A172 (cell line): ENCODE measurements around the genes PGGHG and IFITM1.

DNA sequence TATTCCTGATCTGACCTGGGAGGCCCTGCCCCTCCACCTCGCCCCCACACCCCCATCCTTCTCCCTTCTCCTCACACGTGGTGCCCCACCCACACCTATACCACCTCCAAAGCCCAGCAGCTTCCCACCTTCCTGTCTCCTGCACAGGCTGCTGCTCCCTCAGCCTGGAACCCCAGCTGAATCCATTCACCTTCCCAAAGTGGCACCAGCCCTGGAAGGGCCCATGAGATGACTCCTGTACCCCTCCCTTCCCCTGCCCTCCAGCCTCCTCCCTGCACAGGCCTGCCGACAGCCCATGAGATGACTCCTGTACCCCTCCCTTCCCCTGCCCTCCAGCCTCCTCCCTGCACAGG, 12.6 kb downstream of the SIRT3 start:
- RAMPAGE, long total RNA: no peak

- RAMPAGE, long total RNA: no peak
Observed at GRCh38 chr11:277973-278270, 285 bp upstream of the NLRP6 start.

- RAMPAGE, long total RNA: no peak
Observed at GRCh38 chr11:287569-288507, 1.1 kb upstream of the PGGHG start.

GRCh38 chr11:288885-289318, at the start of gene PGGHG:
Gene PGGHG, plus strand, starts transcription at chr11:289126.
- RAMPAGE, long total RNA: no peak

GRCh38 chr11:304310-304712, 3.3 kb upstream of the IFITM2 start:
- RAMPAGE, long total RNA: no peak

GRCh38 chr11:311695-313119, 1.6 kb upstream of the IFITM1 start:
- RAMPAGE, long total RNA: no peak

GRCh38 chr11:313564-313787, 364 bp upstream of the IFITM1 start:
- RAMPAGE, long total RNA: no peak

GRCh38 chr11:313788-314823, at the start of gene IFITM1:
Gene IFITM1, plus strand, starts transcription at chr11:314040.
- RAMPAGE, long total RNA: start-site peak on the plus strand at chr11:313989-314065, 49 and 107 reads in 2 replicates

DNA sequence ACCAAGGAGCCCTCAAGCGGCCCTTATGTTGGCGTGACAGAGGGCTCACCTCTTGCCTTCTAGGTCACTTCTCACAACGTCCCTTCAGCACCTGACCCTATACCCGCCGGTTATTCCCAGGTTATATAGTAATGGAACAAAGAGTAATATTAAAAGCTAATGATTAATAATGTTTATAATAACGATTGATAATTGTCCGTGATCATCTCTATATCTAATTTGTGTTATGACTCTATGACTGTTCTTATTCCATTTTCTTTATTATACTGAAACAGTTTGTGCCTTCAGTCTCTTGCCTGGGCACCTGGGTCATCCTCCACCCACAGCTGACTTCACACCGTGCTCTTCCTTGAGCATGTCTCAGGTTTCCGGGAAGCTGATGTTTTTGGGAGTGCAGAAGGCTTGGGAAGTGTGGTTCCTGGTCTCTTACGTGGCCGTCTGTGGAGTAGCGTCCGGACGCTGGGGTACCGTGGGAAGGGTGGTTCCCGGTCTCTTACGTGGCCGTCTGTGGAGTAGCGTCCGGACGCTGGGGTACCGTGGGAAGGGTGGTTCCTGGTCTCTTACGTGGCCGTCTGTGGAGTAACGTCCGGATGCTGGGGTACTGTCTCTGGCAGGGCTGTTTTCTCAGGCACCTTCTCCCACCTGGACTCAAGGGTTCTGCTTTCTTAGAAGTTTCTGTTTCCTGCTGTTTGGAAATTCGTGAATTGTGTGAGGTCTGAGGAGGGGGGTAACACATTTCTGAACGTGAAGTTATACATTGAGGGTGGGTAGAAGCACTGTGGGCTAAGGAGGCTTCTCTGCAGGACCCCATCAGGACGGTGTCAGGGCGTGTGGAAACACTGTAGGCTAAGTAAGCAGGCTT, 5.0 kb upstream of the IFITM3 start:
- RAMPAGE, long total RNA: no peak

GRCh38 chr11:342218-342868, 21.7 kb upstream of the IFITM3 start:
- RAMPAGE, long total RNA: no peak

DNA sequence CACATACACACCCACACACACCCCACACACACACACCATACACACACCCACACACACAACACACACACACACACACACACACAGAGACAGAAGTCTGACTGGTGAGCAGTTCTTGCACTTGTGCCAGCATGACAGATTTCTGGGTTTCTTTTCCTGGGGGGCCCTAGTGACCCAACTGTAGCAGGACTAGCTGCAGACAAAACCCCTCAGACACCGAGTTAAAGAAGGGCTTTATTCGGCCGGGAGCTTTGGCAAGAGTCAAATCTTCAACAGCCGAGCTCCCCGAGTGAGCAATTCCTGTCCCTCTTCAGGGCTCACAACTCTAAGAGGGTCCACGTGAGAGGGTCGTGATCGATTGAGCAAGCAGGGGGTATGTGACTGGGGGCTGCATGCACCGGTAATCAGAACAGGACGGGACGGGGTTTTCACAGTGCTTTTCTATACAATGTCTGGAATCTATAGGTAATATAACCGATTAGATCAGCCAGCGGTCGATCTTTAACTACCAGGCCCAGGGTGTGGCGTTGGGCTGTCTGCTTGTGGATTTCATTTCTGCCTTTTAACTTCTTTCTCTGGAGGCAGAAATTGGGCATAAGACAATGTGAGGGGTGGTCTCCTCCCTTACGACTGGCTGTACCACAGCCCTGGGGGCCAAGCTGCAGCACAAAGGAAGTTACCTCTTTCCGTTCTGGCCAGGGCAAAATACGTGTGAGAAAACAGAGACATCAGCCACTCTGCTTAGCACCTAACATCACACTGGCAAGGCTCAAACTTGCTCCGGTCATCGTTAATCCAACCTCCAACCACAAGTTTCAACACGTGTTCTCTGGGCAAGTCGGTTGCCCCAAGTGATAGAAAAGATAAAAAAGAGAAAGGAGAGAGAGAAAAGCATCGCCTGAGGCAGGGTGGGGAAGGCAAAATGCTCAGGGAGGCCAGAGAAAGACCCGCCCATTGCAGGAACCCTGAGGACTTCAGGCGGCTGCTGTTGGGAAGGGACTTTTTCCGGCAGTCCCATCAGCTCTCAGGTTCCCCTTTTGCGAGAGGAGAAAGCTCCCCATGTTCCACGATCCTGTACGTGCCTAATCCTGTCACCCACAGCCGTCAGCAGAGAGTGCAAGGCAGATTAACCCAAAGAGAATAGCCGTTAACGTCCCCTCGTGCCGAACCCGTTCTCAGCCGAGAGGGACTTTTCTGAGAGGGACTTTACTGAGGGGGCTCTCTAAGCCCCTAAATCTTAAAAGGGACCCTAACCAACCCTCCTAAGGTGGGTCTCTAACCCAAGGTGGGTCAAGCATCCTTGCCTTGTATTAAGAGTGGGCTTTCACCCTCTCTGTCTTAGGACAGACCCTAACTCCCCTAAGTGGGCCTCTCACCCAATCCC, 18.7 kb upstream of the B4GALNT4 start:
- RAMPAGE, long total RNA: no peak

DNA sequence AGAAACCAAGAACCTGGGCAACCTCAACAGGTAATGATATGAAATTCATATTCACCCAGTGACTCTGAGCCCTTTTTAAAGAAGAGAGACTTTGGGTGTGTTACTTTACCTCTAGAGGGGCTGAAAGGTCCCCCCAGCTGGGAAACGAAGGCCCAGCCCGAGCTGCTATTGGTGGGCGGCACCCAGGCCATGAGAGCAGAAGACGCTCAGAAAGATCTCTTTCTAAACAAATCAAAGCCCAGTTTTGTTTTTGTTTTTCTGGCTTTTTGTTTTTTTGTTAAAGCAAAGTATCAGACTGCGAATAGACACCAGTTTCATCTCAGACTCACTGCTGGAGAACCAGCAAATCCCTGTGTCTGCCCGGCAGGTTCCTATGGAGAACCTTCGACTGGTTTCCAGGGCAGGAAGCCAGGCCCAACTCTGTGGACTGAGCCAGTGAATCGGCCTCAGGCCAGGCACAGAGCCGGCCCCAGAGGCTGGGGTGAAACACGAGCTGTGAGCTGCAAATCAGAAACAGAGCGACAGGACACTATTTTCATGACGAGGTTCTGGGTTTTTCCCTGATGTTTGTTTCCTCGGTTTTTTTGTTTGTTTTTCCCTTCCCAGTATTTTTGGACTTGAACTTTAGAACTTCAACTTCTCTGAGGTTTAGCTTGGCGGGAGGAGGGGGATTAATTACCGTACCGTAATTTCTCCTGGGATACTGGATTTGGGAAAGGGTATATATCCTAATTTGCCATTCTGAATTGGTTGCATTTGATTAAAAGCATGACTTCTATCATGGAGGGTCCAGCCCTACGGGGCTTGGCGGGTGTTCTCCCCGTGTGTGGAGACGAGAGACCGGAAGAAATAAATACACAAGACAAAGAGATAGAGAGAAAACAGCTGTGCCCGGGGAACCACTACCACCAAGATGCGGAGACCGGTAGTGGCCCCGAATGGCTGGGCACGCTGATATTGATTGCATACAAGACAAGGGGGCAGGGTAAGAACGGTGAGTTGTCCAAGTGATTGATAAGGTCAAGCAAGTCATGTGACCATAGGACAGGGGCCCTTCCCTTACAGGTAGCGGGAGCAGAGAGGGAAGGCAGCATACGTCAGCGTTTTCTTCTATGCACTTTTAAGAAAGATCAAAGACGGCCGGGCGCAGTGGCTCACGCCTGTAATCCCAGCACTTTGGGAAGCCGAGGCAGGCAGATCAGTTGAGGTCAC, 15.8 kb upstream of the B4GALNT4 start:
- RAMPAGE, long total RNA: no peak

DNA sequence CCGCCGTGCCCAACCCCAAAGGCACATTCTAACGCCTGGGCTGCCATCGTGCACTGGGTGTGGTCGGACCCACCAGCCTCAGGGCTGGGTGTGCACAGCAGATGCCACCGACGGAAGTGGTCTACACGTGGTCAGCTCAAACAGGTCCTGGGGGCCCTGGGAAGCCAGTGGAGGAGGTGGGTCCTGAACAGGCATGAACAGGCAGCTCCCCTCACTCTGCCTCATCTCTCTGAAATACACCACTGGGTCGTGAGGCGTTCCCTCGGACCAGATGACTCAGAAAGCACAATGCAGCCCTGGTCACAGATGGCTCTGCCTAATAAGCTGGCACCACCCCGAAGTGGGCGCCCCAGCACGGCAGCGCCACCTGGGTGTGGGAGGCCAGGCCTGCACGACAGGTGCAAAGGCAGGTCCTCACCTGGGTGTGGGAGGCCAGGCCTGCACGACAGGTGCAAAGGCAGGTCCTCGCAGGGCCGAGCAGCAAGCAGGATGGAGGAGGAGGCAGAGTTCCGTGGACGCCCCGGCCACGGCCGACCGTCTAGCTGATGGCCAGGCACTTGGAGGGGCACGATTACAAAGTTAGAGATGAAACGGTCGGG, 4.9 kb upstream of the B4GALNT4 start:
- RAMPAGE, long total RNA: no peak

DNA sequence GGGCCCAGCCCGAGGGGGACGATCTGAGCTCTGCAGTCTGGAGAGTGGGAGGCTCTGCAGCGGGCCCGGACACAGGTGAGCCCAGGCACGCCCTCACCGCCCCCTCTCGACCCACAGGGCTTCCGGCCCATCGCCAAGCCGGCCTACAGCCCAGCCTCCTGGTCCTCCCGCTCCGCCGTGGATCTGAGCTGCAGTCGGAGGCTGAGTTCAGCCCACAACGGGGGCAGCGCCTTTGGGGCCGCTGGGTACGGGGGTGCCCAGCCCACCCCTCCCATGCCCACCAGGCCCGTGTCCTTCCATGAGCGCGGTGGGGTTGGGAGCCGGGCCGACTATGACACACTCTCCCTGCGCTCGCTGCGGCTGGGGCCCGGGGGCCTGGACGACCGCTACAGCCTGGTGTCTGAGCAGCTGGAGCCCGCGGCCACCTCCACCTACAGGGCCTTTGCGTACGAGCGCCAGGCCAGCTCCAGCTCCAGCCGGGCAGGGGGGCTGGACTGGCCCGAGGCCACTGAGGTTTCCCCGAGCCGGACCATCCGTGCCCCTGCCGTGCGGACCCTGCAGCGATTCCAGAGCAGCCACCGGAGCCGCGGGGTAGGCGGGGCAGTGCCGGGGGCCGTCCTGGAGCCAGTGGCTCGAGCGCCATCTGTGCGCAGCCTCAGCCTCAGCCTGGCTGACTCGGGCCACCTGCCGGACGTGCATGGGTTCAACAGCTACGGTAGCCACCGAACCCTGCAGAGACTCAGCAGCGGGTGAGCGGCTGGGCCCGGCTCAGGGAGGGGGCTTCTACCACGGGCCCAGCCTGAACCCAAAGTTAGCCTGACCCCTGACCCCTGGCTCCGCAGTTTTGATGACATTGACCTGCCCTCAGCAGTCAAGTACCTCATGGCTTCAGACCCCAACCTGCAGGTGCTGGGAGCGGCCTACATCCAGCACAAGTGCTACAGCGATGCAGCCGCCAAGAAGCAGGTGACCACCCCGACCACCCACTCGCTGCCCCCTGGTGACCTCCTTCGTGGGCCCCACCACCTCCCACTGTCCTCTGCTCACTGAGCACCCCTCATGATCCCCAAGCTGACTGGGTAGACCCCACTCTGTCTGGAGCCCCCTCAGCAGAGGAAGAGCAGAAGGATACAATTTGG, 3.1 kb downstream of the PKP3 start:
- RAMPAGE, long total RNA: no peak

GRCh38 chr11:544111-544548, 6.8 kb downstream of the LRRC56 start:
- RAMPAGE, long total RNA: no peak

GRCh38 chr11:612890-614094, 2.5 kb downstream of the IRF7 start:
- RAMPAGE, long total RNA: no peak

DNA sequence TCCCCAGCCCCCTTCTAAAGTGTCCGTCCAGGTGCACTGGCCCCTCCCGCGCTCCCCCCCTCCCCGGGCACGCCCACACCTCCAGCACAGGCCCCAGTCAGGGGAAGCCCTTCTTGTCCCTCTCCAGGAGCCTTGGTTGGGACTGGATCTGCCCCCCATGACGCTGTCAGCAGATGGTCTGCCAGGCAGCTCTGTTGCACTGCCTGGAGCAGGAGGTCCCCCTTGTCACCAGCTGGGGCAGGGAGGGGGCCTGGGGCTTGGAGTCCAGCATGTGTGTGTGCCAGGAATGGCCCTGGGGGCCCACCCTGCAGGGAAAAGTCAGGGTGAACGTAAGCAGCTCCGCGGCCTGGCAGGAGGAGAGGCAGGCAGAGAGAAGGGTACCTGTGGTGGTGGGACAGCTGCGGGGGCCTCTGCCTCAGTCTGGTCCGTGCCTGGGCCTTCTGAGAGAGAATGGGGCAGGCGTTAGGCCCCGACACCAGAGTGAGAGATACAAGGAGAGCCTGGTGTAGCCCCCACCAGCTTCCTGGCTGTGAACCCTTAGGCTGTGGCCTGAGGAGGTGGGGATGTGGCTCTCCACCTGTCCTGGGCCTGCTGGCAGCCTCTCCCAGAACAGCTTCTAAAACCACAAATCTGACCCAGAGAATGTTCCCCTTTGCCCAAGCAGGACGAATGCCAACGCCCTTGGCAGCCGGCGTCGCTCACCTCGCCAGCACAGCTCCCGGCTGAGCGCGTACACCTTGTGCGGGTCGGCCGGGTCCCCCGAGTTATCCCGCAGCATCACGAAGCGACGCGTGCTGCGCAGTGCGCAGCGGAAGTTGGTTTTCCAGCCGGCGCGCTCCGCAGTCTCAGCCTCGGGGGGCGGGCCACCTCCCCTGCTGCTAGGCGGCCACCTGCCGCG, 1.4 kb downstream of the IRF7 start:
- RAMPAGE, long total RNA: no peak

GRCh38 chr11:726207-726890, 20.3 kb downstream of the EPS8L2 start:
- RAMPAGE, long total RNA: no peak

- RAMPAGE, long total RNA: no peak
Observed at GRCh38 chr11:729713-730250, 17.5 kb upstream of the TALDO1 start.

GRCh38 chr11:765337-766315, 11.7 kb downstream of the GATD1 start:
- RAMPAGE, long total RNA: no peak